ENCODE measurements around the genes TSPYL1 and RFX6.

- RRBS, result no CpG with 5 or more reads among the region's 10 CpGs
Measured at GRCh38 chr6:111761665-111762297, 111.5 kb downstream of the FYN start.

DNA sequence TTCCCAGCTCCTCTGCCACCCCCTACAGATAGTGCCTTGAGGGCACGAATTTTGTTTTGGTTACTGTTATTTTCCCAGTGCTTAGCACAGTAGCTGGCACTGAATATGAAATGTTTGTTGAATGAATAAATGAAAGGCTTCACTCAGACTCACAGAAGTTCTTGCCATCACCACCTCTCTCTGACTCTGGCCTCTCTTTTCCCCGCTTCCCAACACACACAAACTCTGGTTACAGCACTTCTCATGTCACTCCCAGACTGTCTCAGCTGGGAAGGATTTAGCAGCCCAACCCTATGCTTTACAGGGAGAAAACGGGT, 88.0 kb downstream of the FYN start:
- RRBS, result no CpG with 5 or more reads among the region's 3 CpGs

DNA sequence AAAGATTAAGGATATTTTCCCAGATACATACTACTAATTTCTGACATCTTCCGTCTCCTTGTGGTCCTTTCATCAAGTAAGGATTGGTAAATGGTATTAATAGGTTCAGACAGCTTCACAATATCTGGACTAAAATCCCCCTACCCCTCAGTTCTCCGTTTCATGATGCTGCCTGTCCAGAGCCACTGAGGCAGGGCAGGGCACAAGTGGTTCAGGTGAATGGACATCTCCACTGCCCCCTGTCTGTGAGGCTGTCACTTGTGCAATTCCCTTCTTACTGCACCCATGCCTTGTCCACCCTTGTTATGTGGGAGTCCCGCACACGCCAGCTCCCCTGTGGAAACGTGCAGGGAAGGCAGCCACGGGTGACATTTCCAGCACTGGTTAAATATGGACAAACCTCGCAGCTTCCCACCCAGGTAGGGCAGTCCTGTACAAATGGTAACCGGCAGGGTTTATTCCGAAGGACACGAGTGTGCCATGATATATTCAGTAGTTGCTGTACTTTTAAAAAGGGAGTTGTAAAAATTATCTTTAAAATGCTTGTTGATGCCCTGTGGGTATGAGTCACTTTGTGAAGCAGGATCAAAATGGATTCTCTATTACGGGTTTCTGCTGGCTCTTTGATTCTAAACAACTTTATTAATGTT, 73.6 kb downstream of the FYN start:
- RRBS, result no CpG with 5 or more reads among the region's 11 CpGs

DNA sequence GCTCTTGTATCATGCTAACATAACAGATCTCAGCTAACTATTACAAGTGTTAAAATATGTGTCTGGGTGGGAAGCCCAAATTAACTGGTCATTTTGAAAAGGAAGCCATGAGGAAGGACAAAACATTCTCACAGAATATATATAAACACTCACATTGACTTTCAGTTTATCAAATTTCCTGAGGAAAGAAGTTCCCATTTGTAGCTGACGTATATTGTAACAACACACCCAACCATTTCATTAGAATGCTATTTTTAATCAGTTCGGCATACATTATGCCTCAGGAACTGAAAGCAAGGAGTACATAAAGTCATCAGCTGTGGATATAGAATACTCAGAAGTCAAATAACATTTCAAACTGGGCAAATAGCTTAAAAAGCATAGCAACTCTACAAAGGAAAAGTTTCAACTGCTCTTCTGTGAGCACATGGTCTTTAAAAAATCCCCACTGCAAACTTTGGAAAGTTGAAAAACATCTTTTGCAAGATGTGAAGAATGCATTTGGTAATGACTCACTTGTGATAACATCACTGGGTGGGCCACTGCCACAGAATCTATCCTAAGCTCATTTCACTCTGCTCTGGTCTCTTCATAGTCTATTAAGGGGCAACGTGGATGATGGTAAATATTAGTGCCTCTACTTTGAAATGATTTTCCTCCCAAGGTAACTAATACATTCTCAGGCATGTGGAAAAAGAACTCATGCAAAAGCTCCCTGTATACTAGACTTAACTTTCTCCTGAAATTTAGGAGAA, 49.4 kb downstream of the FYN start:
- RRBS, result no CpG with 5 or more reads among the region's 3 CpGs

DNA sequence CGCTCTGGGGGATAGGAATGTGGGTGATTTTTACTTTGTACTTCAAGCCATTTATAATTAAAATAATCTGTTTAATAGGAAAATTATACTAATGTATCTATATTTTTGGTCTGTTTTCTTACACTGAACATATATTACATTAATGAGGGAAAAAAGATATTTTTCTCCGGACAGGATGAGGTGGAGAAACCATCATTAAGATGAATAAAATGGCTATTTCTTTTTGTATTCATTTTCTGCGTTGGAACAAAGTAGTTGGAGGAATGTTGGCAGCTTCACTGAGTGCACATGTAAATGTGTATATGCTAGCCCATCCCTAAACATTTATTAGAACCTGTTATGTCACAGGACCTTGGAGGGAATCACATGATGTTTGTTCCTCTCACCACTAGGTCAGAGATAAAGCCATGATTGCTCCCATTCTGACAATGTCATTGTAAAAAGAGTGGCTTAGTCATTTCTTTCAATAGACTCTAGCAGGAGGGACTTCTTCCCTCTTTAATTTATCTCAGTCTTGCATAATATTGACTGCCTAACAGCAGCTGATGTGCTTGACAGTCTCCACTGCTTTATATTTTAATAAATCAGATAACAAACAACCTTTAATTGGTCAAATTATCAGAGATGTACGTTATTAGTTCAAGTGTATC, 39.8 kb downstream of the LAMA4 start:
- RRBS, result no CpG with 5 or more reads among the region's 4 CpGs

- RRBS, result no CpG with 5 or more reads among the region's 2 CpGs
Measured at GRCh38 chr6:112268003-112268371, 13.6 kb upstream of the LAMA4 start.

- RRBS, result no CpG with 5 or more reads among the region's 7 CpGs
Measured at GRCh38 chr6:113649639-113650550, 207.2 kb upstream of the MARCKS start.

DNA sequence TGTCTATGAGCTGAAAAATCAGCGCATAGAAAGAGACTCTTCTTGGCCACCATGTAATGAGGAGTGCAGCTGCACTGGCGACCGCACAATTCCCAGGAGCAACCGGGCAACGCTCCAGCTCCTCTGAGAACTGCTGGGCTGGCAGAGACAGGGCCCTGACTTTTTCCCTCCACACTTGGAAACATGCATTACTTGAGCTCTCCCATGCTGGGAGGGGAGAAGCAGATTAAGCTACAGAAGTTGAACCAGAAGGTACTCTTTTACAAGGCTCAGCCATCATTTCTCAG, 31.3 kb upstream of the MARCKS start:
- RRBS, result no CpG with 5 or more reads among the region's 5 CpGs

DNA sequence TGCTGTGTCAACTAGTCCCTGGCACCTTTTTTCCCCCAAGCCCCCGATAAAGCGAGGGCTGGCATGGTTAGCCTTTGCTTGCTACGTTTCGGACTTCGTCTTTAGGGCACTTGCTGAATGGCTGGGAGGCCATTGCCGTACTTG, 2.0 kb downstream of the MARCKS start:
- RRBS, result no CpG with 5 or more reads among the region's 6 CpGs

GRCh38 chr6:113920693-113921231, 50.2 kb downstream of the HDAC2 start:
- RRBS, result no CpG with 5 or more reads among the region's 3 CpGs

GRCh38 chr6:113968695-113969153, 2.2 kb downstream of the HDAC2 start:
- RRBS, result no CpG with 5 or more reads among the region's 6 CpGs

GRCh38 chr6:114364193-114364889, 21.5 kb upstream of the HS3ST5 start:
- RRBS, result no CpG with 5 or more reads among the region's 1 CpG

DNA sequence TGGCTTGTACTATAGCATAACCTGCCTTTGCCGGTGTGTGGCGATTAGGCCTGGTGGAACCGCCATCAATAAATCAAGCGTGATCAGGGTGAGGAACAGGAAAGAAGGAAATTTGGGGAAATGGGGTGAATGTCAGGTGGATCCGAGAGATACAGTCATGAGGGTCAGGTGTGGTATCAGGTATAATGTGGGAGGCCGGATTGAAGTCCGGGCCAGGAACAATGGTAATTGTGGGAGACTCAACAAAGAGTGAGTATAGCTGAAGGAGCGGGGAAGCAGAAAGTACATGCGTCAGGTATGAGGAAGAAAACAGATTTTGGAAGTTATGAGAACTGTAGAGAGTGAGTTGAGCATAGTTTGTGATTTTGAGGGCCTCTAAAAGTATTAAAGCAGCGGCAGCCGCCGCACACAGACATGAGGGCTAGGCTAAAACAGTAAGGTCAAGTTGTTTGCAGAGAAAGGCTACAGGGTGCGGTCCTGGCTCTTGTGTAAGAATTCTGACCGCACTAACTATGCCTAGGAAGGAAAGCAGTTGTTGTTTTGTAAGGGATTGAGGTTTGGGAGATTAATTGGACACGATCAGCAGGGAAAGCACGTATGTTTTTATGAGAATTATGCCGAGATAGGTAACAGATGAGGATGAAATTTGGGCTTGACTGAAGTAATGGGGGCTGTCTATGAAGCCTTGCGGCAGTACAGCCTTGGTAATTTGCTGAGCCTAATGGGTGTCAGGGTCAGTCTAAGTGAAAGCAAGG, 81.5 kb upstream of the HS3ST5 start:
- RRBS, result no CpG with 5 or more reads among the region's 18 CpGs

- RRBS, result no CpG with 5 or more reads among the region's 59 CpGs
Measured at GRCh38 chr6:116279230-116279974, at the start of gene TSPYL1. TSS of gene TSPYL1 (minus strand) at chr6:116279930.

- RRBS, result no CpG with 5 or more reads among the region's 4 CpGs
Measured at GRCh38 chr6:116433259-116433832, 27.8 kb upstream of the CALHM6 start.

- RRBS, result 8% methylated on average over 15 of the region's 85 CpGs
Measured at GRCh38 chr6:116461434-116462583, 634 bp downstream of the CALHM6 start.

- RRBS, result no CpG with 5 or more reads among the region's 5 CpGs
Measured at GRCh38 chr6:116660582-116661102, 7.9 kb downstream of the ZUP1 start.

DNA sequence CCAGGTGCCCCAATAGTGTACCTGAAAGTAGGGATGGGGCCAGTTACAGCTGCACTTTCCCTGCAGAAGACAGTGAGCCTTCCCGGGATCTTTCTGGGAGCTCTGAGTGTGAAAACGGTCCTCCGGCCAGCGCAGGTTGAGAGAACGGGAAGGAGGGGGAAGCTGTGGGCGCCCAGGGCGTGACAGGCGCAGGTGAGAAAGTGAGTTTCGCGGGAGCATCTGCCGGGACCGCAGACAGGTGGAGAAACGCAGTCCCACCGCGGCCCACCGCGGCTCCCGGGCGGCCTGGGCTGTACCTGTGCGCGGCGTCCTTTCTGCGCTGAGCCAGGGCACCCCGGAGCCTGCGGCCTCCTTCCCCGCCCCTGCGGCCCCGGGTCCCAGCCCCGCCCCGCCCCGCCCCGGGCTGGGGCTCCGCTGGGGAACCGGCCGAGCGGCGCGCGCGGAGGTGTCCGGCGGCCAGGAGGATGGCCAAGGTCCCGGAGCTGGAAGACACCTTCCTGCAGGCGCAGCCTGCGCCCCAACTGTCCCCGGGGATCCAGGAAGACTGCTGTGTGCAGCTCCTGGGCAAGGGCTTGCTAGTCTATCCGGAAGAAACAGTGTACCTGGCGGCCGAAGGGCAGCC, at the start of gene RFX6:
RFX6 (plus strand) TSS at position 431 of the 622 bp plus-strand sequence.
- RRBS, result 2% methylated on average over 27 of the region's 49 CpGs

GRCh38 chr6:117244547-117245627, 20.5 kb upstream of the VGLL2 start:
- RRBS, result no CpG with 5 or more reads among the region's 36 CpGs